Umbilical cord (tissue), 2 donors: ENCODE measurements around a stretch of chr10.

DNA sequence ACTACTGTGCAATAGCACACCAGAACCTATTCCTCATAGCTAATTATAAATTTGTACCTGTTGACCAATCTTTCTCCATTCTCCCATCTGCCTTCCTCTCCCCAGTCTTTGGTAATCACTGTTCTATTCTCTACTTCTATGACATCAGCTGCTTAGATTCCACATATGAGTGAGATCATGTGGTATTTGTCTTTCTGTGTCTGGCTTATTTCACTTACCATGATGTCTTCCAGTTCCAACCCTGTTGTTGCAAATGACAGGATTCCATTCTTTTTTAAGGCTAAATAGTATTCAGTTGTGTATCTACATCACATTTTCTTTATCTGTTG is 54.4 kb upstream of the CCDC6 start:
- RAMPAGE, long total RNA: no peak

- RAMPAGE, long total RNA: no peak
Measured at GRCh38 chr10:60267691-60268331, 121.9 kb downstream of the ANK3 start.

GRCh38 chr10:60353630-60354109 is 36.0 kb downstream of the ANK3 start:
- RAMPAGE, long total RNA: no peak

- RAMPAGE, long total RNA: no peak
Measured at GRCh38 chr10:60680924-60682069, 97.0 kb upstream of the CDK1 start.

GRCh38 chr10:61898726-61899878 is 2.4 kb upstream of the ARID5B start:
- RAMPAGE, long total RNA: no peak

GRCh38 chr10:61923256-61923784 is 21.8 kb downstream of the ARID5B start:
- RAMPAGE, long total RNA: no peak

- RAMPAGE, long total RNA: no peak
Measured at GRCh38 chr10:61957751-61958393, 56.4 kb downstream of the ARID5B start.

DNA sequence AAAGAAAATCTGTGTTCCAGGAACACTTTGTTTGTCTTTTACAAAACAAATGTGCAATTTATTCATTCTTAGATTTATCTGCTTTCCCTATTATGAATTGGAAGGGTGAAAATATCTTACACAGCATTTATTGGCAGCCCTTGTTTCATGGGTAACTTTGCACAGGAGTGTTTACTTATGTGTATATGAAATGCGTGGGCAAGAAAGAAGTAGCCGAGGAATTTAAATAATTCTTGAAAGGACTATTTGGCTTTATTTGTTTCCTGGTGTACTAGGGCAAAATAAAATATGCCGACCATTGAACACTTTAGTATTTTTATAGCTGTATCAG is 93.6 kb downstream of the ARID5B start:
- RAMPAGE, long total RNA: no peak

DNA sequence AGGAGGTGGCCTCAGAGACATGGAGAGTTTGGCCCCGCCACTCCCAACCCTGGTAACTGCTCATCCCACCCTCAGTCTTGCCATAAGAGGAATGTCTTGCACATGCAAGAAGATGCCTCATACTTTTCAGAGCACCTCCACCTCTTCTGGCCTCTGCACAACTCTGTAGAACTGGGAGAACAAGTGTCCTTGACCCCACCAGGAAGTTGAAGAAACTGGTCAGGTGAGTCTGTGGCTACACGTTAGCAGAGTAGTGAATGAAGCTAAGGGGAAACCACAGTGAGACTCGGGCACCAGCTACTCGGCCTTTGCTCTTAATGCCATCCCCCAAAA is 110.0 kb downstream of the ARID5B start:
- RAMPAGE, long total RNA: no peak

DNA sequence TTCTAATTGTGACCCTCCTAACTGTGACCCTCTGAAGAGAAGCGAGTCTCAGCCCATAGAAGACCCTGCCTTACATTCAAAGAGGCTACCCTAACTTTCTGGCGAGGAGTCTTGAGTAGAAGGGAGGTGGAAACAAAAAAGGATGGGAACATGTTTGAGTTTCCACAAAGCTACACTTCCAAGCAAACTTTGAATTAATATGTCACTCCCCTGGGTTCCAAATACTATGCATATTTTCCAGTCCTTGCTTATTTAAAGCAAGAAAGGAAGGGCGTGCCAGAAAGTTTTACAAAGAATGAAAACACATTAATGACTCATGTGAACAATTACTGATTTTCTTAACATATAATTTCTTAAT is 118.4 kb downstream of the ARID5B start:
- RAMPAGE, long total RNA: no peak

GRCh38 chr10:62069342-62069876 is 167.9 kb downstream of the ARID5B start:
- RAMPAGE, long total RNA: no peak

GRCh38 chr10:62183269-62183908 is 85.3 kb downstream of the RTKN2 start:
- RAMPAGE, long total RNA: no peak

GRCh38 chr10:62455085-62455481 is 80.9 kb downstream of the ZNF365 start:
- RAMPAGE, long total RNA: no peak

- RAMPAGE, long total RNA: no peak
Measured at GRCh38 chr10:62618647-62619327, 185.7 kb upstream of the ADO start.

- RAMPAGE, long total RNA: no peak
Measured at GRCh38 chr10:62636867-62637820, 167.4 kb upstream of the ADO start.

GRCh38 chr10:62810955-62811898 is 4.9 kb downstream of the EGR2 start:
- RAMPAGE, long total RNA: no peak

DNA sequence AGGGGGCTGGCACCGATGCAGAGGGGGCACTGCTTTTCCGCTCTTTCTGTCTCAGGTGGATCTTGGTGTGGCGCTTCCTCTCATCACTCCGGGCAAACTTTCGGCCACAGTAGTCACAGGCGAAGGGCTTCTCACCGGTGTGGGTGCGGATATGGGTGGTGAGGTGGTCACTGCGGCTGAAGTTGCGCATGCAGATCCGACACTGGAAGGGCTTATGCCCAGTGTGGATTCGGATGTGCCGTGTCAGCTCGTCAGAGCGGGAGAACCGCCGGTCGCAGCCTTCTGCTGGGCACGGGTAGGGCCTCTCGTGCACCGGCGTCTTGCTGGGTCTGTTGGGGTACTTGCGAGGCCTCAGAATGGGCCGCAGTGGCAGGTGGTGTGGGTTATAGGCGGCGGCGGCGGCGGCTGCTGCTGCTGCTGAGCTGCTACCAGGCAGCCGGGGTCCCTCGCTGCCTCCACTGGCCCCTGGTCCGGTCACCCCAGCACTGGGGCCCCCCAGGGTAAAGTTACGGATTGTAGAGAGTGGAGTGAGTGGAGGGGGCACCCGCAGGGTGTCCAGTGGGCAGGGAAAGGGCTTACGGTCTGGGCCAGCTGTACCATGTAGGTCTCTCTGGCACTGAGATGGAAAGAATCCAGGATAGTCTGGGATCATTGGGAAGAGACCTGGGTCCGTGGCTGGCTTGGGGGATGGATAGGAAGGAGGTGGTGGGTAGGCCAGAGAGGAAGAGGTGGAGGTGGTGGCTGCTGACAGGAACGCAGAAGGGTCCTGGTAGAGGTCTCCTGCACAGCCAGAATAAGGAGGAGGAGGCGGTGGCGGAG is 2.6 kb downstream of the EGR2 start:
- RAMPAGE, long total RNA: no peak

GRCh38 chr10:62911634-62912106 is 95.5 kb upstream of the EGR2 start:
- RAMPAGE, long total RNA: no peak

GRCh38 chr10:63184839-63185540 is 51.9 kb downstream of the NRBF2 start:
- RAMPAGE, long total RNA: no peak

DNA sequence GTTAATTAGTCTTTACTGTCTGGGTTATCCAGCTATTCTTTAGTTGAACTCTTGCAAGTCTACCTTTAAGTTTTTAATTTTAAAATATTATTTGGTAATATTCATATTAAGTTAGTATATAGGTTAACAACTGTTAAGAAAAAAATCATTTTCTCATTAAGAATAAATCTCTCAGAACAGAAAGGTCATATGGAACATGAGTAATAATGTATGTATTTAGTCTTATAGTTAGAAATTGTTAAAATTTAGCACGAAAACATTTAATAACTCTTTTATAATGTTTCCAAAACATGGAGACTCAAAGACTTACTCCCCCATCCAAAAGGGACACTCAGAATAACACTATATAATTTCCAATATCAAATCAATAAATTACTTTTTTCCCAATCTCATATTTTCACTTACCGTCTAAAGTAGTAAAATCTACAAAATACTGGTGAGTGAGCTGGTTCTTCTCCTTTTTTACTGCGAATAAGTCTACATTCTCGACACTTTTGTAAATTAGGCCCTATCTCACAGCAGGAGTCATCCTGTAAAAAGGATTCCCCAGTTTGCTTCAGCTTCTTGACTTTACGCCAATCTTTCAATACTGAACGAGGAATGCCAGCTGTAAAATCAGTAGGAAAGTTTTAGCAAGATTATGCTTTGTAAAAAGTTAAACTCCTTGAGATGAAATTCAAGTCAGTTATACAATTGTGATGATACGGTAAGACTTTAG is 67.1 kb downstream of the NRBF2 start:
- RAMPAGE, long total RNA: no peak